Renal cortical epithelial cell (primary cell): ENCODE measurements around the genes HDC, CYP19A1 and TMOD2.

GRCh38 chr15:50146420-50147148 lies 27.6 kb upstream of the ATP8B4 start:
- RRBS, result no CpG with 5 or more reads among the region's 7 CpGs

DNA sequence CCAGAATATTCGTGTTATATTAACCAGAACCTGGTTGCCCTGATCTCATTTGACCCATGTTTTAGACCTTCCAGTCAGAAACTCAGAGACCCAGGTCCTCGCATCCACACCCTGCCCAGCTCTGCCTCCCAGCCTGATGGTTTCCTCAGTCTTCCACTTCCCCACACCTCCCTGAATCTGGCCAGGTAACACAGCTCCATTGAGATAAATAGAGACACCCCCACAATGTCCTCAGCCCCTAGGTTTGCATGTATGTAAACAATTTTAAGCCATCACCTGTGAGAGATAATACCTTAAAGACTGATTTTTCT lies 27.1 kb downstream of the HDC start:
- RRBS, result no CpG with 5 or more reads among the region's 2 CpGs

DNA sequence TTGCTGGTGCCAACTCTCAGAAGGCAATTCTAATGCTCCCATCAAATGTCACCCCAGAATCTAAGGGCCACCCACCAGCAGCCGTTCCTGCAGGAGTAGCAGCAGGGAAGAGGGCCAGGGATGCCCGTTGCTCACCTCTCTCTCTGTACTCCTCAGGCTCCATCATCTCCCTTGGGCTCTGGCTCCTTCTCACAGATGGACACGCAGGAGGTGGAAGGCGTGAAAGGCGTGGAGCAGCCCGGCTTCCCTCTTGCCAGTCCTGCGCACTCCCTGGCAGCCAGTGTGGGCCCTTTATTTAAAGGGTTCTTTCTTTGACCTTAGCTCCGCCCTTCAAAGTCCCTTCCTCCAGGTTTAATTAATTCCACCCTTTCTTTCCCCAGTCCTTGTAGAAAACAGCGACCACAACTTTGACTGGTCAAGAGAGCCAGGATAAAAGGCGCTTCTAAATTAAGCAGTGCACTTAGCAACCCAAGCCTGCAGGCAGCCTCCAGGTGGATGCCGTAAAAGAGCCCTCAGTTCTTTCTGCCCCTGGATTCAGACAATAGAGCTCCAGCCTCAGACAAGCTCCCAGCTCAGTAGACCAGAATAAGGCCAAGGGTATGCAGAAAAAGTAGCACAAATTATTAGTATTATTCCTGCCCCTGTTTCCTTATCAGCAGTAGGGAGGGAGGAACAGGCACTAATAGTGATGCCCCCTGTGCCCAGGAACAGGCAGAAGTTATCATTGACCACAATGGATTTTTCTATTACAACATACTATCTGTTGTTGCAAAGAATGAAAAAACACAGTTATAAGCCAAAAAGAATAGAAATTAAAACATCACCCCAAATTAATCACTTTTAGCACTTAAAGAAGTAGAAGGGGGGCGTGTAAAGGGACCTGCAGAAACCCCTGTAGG lies at the start of gene HDC:
TSS of gene HDC (minus strand) at position 269 of the 899 bp plus-strand sequence.
- RRBS, result no CpG with 5 or more reads among the region's 12 CpGs

DNA sequence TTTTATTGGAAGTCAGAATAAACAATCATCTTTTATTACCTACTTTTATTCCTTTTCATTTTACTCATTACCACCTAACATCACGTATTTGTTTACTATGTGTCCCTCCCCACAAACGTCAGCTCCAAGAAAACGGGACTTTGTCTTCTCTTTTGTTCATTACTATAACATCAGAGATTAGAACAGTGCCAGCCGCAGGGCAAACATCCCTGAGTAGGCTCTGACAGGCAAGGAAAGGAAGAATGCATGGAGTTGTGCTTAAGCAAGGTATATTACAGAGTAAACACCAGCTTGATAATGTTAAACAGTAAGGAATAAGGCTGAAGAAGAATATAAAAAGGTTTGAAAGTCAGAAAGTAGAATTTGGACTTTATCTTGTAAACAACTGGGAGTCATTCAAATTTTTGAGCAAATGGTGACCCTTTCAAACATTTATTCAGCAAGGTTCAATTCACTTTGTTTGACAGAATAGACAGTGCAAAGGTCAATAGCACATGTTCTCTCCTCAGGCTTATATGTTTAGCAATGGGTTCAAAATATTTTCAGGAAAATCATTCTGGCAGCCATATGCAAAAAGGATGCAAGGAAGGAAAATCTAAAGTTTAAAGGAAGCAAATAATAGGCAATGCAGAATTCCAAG lies 11.0 kb downstream of the GABPB1 start:
- RRBS, result no CpG with 5 or more reads among the region's 4 CpGs

GRCh38 chr15:50353281-50353603 lies 1.8 kb downstream of the GABPB1 start:
- RRBS, result no CpG with 5 or more reads among the region's 2 CpGs

DNA sequence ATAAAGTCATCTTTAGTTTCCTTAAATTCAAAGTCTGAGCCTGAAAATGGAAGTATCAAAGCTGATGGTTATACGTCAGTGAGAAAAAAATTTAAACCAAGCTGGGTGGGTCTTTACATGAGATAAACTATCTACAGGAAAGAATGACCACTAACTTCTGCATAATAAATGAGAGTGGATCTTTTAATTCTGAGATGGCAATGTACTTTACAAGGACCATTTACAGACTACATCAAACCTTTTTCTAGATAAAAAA lies 1.5 kb downstream of the GABPB1 start:
- RRBS, result no CpG with 5 or more reads among the region's 1 CpG

GRCh38 chr15:50355998-50356342 lies 972 bp upstream of the GABPB1 start:
- RRBS, result no CpG with 5 or more reads among the region's 2 CpGs

- RRBS, result no CpG with 5 or more reads among the region's 9 CpGs
Observed at GRCh38 chr15:50360045-50360779, 5.2 kb upstream of the GABPB1 start.

- RRBS, result no CpG with 5 or more reads among the region's 15 CpGs
Observed at GRCh38 chr15:50423224-50423712, 937 bp upstream of the USP8 start.

- RRBS, result no CpG with 5 or more reads among the region's 5 CpGs
Observed at GRCh38 chr15:50635625-50635824, 51.1 kb downstream of the TRPM7 start.

DNA sequence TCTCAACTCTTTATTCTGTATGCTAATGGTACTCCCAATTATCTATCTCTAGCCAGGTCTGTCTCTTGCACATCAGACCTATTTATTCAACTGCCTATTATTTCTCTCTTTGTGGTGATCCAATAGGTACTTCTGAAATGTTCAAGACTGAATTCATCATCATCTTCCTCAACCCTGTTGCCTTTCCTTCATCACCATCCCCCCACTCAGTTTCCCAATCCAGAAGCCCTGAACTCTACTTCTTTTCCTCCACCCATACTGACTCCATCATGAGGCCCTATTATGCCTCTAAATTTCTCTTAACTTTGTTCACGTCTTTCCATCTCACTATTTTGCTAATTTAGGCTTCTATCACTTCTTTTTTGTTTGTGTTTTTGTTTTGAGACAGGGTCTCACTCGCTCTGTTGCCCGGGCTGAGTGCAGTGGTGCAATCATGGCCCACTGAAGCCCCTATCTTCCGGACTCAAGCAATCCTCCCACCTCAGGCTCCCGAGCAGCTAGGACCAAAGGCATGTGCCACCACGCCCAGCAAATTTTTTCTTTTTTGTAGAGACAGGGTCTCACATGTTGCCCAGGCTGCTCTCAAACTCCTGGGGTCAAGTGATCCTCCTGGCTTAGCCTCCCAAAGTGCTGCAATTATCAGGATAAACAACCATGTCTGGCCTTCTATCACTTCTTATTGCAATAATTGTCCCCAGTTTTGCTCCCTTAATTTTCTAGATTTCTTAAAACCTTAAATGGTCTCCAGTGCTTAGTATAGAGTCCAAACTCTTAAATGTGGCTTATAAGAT lies 30.4 kb upstream of the TRPM7 start:
- RRBS, result 100% methylated on average over 1 of the region's 6 CpGs

DNA sequence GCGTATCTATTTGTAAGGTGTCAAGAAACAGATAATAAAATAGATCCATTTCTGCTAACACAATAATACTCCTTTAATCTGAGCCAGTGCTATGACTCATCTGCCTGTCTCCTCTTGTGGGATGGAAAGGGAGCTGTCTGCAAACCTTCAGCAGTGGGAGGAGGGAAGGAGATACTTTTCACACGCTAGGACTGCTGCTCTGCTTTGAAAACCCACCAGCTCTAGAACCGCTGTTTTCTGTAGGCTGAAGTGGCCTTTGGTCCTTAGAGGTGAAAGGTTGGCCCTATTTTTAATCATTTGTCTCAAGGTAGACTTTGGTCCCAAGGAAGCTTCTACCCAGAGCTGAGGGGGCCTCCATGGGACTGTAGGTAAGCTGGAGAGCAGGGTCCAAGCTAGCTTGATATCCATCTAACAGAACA lies 3.4 kb upstream of the TNFAIP8L3 start:
- RRBS, result no CpG with 5 or more reads among the region's 3 CpGs

DNA sequence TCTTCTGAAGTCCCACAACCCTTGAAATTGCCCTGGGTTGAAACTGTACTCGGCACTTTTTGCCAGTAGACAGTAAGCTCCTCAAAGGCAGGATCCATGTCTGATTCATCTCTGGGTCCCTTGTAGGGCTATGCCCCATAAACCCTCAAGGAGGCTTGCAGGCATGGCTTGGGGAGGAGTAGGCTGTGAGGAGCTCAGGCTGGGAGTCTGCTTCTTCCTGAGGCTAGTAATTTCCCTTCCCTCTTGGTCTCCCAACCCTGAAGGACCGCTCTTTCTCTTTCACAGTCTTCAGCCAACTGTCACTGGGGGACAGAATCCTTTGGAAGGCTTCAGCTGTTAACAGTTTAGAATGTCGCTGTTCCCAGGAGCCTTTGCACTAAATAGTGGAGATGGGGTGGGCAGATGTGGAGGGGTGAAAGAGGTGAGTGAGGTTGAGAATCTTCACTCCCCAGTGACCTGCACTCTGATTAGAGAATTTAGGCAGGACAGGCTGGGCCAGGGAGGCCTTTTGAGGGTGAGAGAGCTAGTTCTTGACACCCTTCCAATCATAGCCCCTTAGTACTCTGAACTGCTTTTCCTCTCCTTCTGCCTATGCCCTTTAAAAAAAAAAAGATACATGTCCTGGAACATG lies 35.5 kb downstream of the CYP19A1 start:
- RRBS, result no CpG with 5 or more reads among the region's 3 CpGs

GRCh38 chr15:51334080-51334517 lies 4.3 kb downstream of the CYP19A1 start:
- RRBS, result no CpG with 5 or more reads among the region's 3 CpGs

GRCh38 chr15:51338497-51338938 lies at the start of gene CYP19A1:
Gene CYP19A1, minus strand, starts transcription at chr15:51338596.
- RRBS, result no CpG with 5 or more reads among the region's 5 CpGs

GRCh38 chr15:51481078-51481587 lies 139.7 kb downstream of the GLDN start:
- RRBS, result no CpG with 5 or more reads among the region's 4 CpGs

- RRBS, result 1% methylated on average over 23 of the region's 69 CpGs
Observed at GRCh38 chr15:51751040-51751785, at the start of gene TMOD2. Gene TMOD2, plus strand, starts transcription at chr15:51751597.

DNA sequence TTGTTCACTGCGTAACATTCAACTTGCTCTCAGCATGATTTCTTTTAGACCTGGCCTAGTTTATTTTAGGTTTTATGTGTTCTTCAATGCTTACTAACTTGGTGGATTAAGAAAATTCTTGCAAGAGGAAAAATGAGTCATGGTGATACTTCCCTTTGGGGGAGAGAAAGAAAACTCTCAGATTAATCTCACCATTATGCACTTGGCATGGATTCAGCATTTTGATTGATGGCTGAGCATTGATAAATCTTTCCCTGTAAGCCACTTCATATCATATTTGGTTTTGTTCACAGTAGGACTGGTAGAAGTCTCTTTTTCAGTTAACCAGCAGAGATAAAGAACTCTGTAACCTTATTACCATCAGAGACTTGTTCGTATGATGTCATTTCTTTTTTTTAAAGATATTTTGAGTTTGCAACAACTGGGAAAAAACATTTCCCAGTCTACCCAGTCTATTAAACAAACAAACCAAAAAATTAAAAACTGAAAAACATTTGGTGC lies 17.0 kb downstream of the TMOD3 start:
- RRBS, result no CpG with 5 or more reads among the region's 2 CpGs

DNA sequence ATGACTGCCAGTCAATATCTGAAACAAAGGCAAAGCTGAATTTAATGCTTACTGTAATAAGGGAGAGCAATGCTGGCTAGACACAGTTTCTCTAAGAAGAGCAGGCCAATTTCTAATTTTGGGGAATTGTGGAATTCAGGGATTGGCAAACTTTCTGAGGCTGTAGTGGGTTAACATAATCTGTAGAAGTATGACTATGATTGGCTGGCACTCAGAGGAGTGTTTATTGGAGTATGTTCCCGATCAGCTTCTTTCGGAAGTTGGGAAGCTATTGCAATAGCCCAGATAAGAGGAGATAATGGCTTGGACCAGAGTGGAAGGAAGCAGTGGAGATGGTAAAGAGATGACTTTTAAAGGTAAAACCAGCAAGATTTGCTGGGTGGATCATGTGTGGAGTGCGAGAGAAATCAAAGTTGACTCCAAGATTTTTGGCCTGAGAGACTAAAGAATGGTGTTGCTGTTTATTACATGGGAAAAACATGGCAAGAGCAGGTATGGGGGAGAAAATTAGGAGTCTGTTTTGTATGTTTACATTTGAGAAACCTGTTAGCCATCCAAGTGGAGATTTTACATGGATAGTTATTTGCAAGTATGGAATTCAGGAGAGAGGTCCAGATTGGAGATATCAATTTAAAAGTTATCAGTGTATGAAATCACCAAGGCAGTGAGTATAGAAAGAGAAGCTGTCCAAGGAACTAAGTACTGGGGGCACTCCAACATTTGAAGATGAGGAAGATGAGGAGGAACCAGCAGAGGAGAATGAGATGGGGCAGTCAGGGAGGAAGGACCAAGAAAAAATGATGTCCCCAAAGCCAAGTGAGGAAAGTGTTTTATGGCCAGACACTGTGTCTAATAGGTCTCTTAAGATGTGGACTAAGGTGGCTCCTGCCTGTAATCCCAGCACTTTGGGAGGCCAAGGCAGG lies 19.6 kb downstream of the TMOD3 start:
- RRBS, result no CpG with 5 or more reads among the region's 3 CpGs

GRCh38 chr15:51874473-51875033 lies 45.1 kb downstream of the TMOD3 start:
- RRBS, result no CpG with 5 or more reads among the region's 5 CpGs